Gastroesophageal sphincter (tissue), 4 donors: Measurements from ENCODE around the gene ZCCHC4.

GRCh38 chr4:23818935-23819671 lies 70.7 kb downstream of the PPARGC1A start:
- PRO-cap = no peak
- RAMPAGE, long total RNA, 4 experiments = no peak in any of the 4 experiments

DNA sequence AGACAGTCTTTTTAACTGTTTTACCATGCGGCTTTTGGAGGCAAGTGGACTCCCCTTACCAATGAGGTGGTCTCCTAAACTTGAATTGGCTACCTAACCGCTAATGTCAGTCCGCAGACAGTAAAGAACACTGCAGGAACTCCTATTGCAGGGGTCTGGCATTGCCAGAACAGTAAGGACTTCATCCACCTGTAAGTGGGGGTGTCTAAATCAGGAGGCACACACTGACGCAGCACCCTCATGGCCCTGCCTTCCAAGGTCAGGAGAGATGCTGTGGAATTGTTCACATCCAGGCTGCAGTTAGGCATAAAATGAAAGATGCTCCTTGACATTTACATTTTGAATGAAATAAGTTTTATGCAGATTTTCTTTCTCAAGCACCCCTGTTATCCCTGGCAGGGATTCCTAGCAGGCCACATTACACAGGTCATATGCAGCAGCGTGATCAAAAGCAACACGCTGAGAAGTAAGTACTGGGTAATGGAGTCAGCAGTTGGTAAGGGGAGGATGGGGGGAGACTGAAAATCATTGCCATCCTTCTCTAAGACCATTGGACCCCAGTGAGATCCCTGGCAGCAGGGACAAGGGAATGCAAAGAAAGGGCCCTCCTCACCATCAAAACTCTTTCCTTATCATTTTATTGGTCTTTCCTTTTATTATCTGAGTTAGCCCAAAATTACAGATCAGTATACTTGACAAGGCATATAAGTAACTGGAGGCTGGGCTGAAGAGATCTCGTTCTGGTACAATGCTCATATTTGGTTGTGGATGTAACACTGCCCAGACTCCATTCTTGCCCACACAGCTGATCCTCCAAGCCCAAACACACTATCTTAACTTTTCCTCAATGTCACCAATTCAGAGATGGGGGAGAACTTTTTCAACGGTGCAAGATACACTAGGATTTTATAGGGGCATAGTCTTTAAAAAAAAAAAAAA lies 3.6 kb downstream of the PPARGC1A start:
- PRO-cap = no peak
- RAMPAGE, long total RNA, 4 experiments = no peak in any of the 4 experiments

- PRO-cap = unidirectional peak, plus-strand start at chr4:23888884; unidirectional peak, plus-strand start at chr4:23889045; bidirectional peak, plus-strand start at chr4:23889241, minus-strand start at chr4:23889197
- RAMPAGE, long total RNA, 4 experiments = start-site peak on the minus strand in 1 of 4 experiments, at chr4:23889063-23889219 at its widest, 21 reads per replicate
Measured at GRCh38 chr4:23888584-23889511, 999 bp downstream of the PPARGC1A start.

DNA sequence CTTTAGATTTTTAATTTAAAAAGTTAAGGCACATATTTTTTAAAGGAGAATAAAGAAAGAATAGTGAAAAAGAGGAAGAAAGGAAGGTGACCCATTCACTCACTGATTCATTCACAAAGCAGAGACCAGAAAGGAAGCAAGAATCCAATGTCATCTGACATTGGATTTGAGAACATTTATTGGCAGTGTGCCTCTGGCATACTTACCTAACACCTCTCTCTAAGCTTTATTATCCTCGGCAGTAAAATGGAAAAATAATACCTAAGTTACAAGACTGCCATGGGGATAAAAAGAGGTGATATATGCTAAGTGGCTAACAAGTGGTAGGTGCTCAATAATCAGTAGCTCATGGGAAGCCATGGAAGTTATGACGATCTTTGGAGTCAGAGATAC lies 41.6 kb upstream of the PPARGC1A start:
- PRO-cap = no peak
- RAMPAGE, long total RNA, 4 experiments = no peak in any of the 4 experiments

DNA sequence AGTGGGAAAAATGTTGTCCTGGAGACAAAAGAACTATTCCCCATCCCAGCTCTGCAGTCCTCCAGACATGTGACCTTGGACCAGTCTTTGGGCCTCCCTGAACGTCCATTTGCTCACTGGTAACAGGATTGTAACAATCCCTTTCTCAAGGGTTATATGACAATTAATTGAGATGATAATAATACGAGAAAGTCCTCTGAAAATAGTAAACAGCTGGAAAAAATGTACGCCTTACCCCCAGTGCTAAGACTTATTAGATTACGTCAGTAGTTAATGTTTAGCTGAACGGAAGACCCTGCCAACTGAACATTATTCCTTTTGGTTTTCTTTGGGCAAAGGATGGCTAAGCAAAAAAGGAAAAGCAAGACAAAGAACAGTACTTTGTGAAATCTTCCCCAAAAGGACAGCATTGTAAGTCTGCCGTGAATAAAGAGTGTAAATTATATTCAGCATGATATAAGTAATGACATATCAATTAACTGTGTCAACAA lies 302.4 kb upstream of the PPARGC1A start:
- PRO-cap = no peak
- RAMPAGE, long total RNA, 4 experiments = no peak in any of the 4 experiments

GRCh38 chr4:24229862-24230383 lies 340.1 kb upstream of the PPARGC1A start:
- PRO-cap = no peak
- RAMPAGE, long total RNA, 4 experiments = no peak in any of the 4 experiments

DNA sequence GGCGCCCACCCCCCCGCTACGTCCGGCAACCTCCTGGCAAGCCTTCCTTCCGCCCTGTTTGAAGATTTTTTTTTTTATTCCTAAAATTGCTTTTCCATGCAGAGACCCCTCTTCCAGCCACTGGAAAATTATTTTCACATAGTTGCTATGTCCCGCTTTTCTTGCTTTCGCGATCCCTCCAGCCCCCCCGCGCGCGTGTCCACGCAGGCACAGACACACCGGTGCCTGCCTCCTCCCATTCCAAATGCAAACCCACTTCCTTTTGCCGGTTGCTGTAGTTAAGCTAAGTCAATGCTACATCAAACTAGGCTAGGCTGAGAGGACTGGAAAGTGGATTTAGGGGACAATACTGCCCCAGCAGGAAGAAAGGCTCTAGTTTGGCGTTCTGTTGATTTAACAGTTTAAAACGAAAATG lies 111.1 kb downstream of the DHX15 start:
- PRO-cap = unidirectional peak, minus-strand start at position 254 of the sequence
- RAMPAGE, long total RNA, 4 experiments = no peak in any of the 4 experiments

GRCh38 chr4:24842289-24842630 lies 46.9 kb downstream of the SOD3 start:
- PRO-cap = no peak
- RAMPAGE, long total RNA, 4 experiments = no peak in any of the 4 experiments

- PRO-cap = no peak
- RAMPAGE, long total RNA, 4 experiments = no peak in any of the 4 experiments
Measured at GRCh38 chr4:24849070-24849657, 53.8 kb downstream of the SOD3 start.

DNA sequence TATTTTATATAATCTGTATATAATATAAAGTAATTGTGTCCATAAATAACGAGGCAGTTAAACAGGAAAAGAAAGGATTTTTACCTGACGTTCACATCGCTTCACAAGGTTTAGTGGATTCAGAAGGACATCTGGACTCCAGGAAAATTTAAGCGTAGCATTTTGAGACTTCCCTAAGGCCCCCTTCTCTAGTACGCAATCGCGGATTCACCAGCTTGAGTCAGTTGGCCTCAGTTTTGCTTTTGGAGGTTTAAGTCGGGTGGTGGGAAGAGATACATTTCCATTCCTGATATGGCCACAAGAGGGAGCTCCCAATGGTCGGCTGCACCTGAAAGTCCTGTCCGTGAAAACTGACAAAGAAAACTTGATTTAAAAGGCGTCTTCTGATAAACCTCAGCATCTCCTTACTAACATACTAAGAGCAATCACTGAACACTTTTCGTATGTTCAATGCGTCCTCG lies 50.7 kb downstream of the LGI2 start:
- PRO-cap = no peak
- RAMPAGE, long total RNA, 4 experiments = no peak in any of the 4 experiments

- PRO-cap = unidirectional peak, plus-strand start at chr4:25312774
- RAMPAGE, long total RNA, 4 experiments = start-site peak on the plus strand in 4 of 4 experiments, at chr4:25312774-25312809 at its widest, 47 to 102 reads per replicate
Measured at GRCh38 chr4:25312257-25313415, at the start of gene ZCCHC4. Gene ZCCHC4, plus strand, starts transcription at chr4:25312774.

DNA sequence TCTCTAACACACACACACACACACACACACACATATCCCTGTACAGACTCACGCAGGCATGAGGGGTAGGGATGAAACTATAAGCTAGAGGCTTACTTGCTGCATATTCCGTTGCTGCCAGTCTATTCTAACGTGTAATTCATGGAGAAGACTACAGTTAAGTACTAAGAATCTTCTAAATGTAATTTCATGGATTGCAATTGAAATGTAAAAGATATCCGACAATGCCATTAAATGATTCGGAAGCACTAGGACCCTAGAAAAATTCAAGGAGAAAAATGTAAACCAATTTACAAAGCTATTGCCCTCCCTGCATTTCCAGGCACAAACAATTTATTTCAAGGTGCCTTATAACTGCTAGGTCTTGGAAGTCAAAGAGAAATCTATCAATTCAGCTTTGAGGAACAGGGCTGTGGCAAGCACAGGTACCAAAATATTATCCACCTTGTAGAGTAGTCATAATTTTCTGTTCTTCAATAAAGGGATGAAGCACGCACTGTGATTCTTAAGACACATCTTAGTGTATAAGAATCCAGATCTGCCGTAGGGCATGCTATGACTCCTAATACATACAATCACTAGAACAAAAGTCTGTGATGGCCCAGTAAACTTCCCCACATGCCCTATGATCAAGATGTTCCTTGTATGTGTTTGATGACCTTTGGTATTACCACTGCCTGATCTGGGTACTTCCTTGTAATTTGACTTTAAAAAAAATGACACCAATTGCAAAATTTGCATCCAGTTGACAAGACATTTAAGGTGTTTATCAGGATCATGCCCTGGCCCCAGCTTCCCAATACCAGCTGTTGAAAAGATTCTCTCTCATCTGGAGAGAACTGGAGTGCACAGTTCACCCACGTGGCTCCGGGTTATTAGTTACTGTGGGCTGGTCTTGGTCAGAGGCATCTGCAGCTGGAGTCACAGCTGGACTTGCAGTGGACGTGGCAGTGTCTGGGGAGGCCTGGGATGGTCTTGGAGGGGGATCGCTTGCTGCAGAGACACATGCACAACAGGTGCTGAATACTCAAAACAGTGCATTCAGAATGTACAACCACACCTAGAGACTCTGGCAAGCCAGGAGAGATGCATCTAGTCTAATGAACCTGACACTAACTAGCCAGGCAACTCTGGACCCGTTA lies 92.3 kb downstream of the SLC34A2 start:
- PRO-cap = no peak
- RAMPAGE, long total RNA, 4 experiments = no peak in any of the 4 experiments

- PRO-cap = no peak
- RAMPAGE, long total RNA, 4 experiments = no peak in any of the 4 experiments
Measured at GRCh38 chr4:25781935-25782653, 80.7 kb downstream of the SEL1L3 start.

DNA sequence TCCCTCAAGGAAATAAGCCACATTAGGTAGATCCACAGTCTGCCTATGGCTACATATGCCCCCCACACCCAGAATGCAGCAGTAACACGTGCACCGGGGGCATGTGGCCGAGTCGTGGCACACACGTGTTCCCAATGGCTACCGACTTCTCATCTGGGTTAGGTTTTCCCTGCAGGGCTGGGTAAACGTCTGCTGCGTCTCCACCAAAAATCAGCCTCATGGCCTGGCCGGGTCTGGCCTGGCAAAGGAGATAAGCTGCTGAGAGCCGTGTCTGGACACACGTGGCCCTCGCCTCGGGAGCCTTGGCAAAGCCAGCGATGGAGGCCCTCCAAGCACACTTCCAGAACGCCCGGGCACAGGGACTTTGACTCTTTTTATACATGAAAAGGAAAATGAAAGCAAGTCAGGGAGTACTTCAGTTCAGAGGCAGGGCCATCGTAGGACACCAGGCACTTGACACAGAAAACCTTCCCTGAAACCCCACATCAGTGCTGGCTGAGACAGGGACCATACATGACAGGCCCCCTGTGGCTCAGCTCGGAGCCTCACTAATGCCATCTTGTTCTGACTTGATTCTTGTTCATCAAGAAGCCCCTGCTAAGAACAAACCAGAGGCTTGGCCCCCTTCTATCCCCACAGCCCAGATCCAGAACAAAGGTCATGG lies 19.1 kb downstream of the SEL1L3 start:
- PRO-cap = no peak
- RAMPAGE, long total RNA, 4 experiments = no peak in any of the 4 experiments

- PRO-cap = no peak
- RAMPAGE, long total RNA, 4 experiments = no peak in any of the 4 experiments
Measured at GRCh38 chr4:25912915-25913929, 798 bp upstream of the SMIM20 start.

DNA sequence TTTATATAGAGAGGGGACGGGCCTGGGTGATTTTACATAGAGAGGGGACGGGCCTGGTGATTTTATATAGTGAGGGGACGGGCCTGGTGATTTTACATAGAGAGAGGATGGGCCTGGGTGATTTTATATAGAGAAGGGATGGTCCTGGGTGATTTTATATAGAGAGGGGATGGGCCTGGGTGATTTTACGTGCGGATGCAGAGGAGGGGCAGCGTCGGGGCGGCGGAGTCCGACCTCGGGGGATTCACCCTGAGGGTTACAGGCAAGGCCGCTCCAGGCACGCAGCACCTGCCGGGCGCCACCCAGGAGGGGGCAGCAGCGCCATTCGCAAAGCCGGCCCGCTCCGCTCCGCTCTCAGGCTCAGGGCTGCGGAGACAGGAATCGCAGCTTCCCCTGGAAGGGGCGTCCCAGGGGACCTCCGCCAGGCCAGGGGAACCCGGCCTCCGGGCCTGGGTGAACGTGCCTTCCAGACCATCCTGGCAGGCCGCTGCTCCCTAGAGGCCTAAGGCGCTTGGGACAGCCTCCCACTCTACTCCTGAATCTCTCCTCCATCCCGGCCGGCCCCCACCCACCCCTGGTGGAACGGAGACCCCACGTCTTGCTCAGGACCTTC lies 114.7 kb downstream of the SMIM20 start:
- PRO-cap = no peak
- RAMPAGE, long total RNA, 4 experiments = no peak in any of the 4 experiments

- PRO-cap = no peak
- RAMPAGE, long total RNA, 4 experiments = start-site peak on the plus strand in 1 of 4 experiments, at chr4:26238631-26238824 at its widest, 24 reads per replicate
Measured at GRCh38 chr4:26238402-26239771, 81.9 kb upstream of the RBPJ start.

DNA sequence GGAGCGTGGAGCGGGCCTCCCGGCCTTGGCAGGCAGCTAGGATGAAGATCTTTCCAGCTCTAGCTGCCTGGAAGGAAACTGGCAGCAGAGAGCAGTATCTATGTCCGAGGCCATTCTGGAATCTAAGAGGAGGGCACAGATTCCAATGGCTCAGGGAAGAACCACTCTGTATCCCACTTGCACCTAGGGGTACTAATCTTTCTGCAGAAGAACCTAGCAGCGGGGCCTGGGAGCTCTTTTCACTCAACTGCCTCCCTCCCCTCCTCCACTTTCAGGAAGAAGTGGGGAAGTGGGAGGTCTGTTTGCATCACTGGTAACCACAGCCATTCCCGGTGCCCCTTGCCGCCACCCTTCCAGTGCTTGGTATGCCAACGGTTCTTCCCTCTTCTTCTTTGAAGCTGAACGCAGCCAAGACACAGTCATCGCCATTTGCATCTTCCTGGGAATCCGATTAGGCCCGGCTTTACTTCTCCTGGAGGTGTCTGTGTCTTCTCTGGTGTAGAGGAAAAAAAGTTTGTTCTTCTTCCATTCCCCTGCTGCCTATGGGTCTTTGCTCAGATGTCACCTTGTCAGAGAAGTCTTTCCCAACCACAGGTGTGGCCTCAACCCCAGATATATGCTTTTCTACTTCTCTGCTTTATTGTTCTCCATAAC lies 47.2 kb upstream of the RBPJ start:
- PRO-cap = bidirectional peak, plus-strand start at position 395 of the sequence, minus-strand start at position 249 of the sequence
- RAMPAGE, long total RNA, 4 experiments = start-site peak on the plus strand in 1 of 4 experiments, centred at position 375 of the sequence, 5 reads per replicate

DNA sequence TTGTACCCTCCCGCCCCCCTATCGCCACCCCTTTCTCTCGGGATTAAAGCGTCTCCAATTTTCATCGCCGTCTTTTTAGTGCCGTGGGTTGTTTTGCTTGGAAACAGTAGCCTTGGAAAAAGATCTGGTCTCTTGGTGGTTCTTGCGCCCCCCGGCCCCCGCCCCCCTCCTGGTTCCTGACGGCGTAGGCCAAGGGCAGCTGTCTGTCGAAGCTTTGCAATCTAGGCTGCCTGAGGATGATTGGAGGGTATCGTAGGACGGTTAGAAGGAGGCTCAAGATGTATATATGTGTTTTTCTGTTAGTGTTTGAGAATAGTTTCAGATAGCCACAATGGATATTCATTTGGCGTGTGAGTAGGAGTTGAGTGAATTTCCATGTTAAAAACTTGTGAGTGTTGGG lies 1.1 kb downstream of the RBPJ start:
- PRO-cap = no peak
- RAMPAGE, long total RNA, 4 experiments = no peak in any of the 4 experiments

DNA sequence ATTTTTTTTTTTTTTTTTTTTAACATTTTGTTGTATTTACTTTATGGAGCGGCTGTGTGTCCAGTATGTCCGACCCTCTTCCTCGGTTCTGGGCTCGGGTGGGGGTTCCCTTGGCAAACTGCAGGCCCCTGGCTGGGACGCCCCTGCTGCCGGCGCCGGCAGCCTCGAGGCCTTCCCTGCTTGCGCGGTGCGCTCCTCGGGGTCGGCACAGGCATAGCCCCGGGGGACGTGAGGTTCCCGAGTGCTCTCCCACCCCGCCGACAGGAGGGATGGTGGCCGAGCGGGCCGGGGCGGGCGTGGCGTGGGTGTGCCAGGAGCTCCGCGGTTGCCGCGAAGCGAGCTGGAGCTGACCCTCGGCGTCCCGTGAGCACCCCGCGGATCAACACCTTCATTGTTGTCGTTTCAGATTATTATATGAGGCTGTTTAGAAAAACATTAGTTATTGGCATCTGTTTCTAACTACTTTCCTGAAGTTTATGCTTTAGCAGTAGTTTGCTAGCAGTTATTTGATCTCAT lies 38.7 kb downstream of the RBPJ start:
- PRO-cap = no peak
- RAMPAGE, long total RNA, 4 experiments = no peak in any of the 4 experiments